Rectum (tissue), 1 donor: ENCODE measurements around a stretch of chr2.

- PRO-cap = no peak
Observed at GRCh38 chr2:11692936-11693504, 23.0 kb upstream of the NTSR2 start.

DNA sequence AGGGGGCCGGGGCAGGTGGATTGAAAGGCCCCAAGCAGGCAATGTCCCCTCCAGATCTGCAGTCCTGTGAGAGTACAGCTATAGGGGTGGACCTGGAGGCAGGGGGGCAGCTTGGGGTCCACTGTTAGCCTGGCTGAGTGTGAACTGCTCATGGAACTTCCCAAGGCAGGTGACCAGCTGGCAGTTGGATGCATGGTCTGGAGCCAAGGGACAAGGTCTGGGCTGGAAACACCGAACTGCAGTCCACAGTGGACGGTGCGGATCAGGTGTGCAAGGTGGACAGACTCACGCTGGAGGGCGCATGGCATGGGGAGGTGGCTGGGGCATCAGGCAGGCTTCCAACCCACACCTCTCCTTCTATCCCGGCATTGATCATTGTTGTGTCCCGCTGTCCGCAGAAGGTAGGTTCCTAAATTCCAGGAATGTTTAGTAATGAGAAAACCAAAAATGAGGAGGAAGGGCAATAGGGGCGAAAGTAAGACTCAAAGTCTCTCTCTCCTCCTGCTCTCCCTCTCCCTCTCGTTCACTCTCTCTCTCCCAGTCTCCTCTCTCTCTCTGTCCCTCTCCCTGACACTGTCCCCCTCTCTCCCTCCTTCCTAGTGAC lies 30.4 kb upstream of the LPIN1 start:
- PRO-cap = no peak

DNA sequence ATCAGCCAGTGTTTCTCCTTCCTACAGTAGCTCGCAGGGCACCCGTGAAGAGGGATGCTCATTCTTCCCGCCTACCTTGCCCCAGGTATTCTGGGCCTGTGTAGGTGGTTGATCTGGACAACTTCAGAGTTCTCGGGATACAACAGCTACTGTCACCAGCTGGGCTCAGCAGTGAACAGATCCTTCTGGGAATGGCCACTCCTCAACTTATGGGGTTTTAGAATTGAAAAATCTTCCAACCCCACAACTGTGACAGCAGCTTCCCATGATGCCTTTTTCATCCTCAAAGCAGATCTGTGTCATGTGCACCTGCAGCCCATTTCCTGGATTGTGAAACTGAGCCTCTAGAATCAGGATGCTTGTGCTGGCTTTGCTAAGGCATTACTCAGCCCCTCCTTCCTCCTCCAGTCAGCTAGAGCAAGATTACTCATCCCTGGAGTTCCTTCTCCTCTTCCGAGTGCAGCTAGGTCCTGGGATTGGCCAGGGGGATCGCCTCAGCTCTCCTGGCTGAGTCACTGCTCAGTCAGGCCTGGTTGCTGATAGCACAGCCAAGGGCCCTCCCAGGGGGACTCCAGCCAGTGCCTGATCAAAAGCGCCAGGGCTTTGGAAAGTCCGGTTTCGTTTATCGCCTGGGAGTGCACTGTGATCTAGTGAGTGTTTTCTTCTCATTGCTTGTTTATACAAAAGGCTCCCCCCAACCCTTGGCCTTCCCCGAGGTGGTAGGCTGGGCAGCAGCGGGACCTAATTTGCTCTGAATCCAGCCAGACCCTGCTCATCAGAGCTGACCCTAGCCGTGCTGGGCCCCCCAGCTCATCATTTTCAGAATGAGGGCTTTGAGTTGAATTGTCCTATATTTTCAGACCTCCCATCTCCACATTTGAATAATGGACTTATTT lies 2.4 kb upstream of the LPIN1 start:
- PRO-cap = unidirectional peak, minus-strand start at position 531 of the sequence

DNA sequence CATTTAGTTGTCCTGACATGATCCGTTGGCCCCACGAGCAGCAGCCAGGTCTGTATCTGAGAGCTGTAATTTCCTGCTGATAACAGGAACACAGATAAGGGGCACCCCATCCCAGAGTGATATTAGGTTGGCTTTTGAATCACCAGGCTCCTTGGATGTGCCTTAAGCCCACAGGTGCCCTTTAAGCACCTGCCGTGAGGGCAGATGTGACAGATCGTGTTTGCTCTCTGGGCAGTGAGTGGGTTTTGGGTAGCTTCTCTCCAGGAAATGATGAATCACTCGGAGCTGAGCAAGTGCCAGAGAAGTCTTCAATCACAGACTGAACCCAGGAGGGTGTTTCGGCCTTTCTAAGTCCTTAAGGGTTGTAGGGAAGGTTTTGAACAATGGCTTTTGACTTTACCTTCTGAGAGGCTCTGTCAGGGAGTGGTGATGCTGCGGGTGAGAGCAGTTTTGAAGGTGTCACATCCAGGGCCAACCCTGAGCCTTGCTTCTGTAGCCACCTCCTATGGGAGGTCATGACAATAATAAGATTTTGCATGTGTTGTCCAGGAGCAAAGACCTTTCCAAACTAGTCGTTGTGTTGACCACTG lies 7.8 kb downstream of the LPIN1 start:
- PRO-cap = bidirectional peak, plus-strand start at position 278 of the sequence, minus-strand start at position 222 of the sequence

GRCh38 chr2:12700609-12701073 lies 16.1 kb upstream of the TRIB2 start:
- PRO-cap = unidirectional peak, minus-strand start at chr2:12700902

DNA sequence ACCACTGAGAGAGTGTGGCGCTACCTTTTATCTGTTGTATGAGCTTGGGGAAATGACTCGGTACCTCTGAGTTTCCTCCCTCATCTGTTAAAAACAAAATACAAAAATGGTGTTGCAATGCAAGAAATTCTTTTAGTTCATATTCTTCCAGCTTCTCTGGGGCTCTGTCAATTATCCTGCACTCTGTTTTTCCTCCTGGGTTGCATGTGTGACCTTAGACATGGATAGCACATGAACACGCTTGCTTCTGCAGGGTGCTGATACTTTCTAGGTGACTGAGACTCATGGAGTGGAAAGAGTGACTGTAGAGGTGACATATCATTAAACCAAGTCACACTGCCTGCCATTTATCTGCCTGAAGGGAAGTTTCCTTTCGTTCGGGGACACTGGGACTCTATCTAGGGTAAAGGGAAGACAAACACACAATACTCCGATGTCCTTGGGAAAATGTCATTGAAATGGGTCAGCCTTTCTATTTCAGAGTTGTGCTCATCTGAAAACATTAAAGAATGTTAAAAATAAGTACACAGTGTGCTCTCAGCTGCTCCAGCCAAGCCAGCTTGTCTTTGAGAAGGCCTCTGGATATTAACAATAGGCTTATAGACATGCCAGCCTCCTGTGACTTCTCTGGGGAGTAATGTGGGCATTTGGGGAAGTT lies 91.4 kb downstream of the TRIB2 start:
- PRO-cap = no peak

DNA sequence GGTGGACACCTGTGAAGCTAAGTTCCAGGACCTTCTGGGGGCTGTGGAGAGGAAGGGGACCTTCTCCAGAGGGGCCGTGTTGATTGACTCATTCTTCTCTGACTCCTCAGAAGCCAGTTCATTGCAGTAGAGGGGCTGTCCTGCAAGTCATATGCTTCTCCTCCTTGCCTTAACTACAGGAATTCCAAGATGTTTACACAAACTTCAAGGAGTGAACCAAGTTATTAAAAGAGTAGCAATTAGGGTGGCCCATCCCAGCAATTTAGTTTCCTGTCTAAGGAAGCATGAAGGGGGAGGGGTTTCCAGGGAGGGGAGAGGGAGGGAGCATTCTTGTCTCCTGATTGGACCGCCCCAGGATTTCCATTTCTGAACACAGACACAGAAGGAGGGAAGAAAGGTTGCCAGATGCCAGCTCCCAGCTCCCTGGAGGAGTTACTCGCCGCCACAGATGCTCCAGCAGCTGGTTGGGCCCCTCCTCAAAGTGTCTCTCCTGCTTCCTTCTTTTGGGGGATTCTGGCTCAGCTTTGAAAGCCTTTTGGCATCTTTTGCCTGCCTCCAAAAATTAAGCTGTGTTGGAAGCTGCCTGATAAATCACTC lies 107.6 kb downstream of the TRIB2 start:
- PRO-cap = no peak

DNA sequence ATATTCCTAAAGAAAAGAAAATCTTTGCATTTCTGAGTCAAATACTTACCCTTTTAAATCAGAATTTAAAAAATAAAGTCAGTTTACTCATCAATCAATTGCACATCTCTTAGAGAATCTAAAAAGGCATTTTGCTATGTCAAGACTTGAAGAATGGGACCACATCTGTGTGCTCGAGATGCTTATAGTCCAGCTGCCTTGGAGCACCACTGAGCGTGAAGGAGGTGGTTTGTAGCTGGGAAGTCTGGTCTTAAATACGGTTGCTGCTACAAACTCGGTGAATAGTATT lies 289.6 kb downstream of the TRIB2 start:
- PRO-cap = no peak

DNA sequence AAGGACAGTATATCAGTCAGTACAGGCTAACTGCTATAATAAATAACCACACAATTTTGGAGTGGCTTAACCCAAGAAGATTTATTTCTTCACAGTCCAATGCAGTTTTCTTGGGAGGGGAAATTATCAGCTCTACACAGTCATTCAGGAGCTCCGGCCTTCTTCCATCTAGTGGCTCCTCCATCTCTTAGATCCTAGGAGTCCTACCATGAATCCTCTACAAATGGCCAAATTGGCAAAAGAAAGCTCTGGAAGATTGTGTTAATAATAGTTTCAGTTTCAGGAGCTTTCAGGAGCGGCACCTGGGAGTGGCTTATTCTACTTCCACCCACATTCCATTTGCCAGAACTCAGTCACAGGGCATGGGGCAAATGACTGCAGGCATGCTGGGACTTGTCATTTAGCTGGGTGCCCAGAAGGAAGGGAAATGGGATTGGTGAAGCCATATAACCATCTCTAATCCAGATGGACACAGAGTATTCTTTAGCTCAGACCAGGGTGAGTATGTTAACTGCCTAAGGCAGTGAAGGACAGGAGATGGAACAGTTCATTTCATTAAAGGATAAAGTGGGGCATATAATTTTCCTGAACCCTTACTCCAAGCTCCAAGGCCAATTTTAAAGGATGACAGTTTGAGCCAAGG lies 3.6 kb upstream of the LRATD1 start:
- PRO-cap = bidirectional peak, plus-strand start at position 415 of the sequence, minus-strand start at position 187 of the sequence

GRCh38 chr2:14631728-14631967 lies 869 bp upstream of the LRATD1 start:
- PRO-cap = unidirectional peak, plus-strand start at chr2:14631898

DNA sequence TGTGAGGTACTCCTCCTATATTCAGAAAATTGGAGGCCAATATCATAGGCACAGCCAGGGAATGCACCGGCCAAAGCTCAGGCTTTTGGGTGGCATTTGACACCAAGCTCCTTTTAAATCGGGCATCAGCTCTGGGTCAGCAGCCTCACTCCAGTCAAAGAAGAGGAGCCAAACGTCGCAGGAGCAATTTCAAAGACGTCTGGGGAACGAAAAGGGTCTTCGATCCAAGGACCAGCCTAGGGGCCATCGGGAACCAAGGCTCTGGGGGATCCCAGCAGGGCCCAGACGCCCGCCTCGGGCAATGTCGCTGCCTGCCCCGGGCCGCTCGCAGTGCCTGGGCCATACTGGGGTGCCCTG lies 571 bp upstream of the LRATD1 start:
- PRO-cap = no peak

GRCh38 chr2:15298775-15299182 lies 262.4 kb downstream of the NBAS start:
- PRO-cap = no peak

DNA sequence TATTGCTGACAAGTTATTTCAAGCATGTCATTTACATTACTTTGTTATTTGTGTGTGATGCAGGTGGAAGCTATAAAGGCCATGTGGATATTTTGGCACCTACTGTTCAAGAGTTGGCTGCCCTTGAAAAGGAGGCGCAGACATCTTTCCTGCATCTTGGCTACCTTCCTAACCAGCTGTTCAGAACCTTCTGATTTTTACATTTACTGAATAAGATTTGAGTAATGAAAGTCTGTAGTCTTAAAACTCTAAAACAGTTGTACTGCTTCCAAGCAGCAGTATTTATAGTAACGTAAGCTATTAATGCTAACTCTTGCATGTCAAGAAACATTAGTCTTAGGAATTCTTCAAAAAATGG lies 39.0 kb downstream of the DDX1 start:
- PRO-cap = no peak

DNA sequence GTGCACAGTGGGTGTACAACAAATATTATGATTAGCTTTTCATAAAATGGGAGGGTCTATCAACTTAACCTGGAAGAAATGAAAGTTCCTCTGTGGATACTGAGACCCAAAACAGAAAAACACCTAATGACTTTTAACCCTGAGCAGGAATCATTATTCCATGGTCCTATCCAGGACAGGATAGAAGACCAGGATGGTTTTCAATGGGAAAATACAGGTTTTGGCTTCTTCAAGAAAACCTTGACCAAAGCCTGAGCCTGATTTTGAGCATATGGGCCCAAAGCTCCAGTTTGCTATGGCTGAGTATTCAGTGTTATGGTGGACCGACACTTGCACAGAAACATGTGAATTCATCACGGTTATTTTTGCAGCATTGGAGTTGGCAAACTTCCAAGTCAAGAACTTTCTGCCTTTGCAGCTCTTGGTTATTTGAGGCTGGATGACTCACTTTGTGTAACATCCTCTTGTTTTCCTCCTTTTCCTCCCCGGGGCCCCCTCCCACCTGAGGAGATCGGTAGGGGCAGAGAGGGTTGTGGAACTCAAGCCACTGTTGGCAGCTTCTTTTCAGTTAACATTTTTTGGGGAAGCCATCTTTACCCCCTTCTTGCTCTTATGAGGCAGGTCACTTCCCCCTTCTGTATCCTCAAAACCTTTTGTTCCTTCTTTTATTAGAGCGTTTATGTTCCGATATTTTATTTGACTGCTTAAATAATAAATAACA lies 48.5 kb downstream of the DDX1 start:
- PRO-cap = no peak

GRCh38 chr2:16102789-16103601 lies 162.6 kb downstream of the MYCN start:
- PRO-cap = no peak

DNA sequence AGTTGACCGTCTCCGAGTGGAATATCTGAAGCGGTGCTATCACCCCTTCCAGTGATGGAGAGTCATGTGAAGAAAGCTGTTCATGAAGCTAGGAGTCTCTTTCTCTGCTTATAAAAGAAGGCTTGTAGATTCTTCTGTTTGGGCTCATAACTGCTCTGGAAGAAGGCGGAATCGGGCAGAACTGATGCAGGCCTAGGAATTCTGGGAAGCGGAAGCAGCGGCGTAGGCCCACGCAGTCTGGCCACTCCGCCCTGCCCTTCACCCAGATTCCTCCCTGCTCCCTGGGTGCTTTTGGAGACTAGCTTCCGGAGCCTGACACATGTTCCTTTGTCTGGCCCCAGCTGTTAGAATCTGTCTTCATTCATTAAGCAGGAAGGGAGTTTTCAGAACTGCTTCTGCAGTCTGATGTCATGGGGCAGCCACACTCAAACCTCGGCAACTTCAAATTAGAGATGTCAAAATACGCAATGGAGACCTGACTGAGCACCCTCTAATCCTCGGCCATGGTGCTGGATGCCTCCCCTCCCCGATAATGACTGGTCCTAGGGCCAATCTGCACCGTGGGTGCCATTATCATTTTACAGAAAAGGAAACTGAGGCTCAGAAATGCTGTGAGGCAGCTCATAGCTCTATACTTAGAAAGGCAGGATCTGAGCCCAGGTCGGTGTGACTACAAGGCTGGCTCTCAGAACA lies 275.6 kb downstream of the MYCN start:
- PRO-cap = no peak

- PRO-cap = bidirectional peak, plus-strand start at chr2:16625541, minus-strand start at chr2:16625311
Observed at GRCh38 chr2:16624996-16625597, 40.5 kb downstream of the CYRIA start.

DNA sequence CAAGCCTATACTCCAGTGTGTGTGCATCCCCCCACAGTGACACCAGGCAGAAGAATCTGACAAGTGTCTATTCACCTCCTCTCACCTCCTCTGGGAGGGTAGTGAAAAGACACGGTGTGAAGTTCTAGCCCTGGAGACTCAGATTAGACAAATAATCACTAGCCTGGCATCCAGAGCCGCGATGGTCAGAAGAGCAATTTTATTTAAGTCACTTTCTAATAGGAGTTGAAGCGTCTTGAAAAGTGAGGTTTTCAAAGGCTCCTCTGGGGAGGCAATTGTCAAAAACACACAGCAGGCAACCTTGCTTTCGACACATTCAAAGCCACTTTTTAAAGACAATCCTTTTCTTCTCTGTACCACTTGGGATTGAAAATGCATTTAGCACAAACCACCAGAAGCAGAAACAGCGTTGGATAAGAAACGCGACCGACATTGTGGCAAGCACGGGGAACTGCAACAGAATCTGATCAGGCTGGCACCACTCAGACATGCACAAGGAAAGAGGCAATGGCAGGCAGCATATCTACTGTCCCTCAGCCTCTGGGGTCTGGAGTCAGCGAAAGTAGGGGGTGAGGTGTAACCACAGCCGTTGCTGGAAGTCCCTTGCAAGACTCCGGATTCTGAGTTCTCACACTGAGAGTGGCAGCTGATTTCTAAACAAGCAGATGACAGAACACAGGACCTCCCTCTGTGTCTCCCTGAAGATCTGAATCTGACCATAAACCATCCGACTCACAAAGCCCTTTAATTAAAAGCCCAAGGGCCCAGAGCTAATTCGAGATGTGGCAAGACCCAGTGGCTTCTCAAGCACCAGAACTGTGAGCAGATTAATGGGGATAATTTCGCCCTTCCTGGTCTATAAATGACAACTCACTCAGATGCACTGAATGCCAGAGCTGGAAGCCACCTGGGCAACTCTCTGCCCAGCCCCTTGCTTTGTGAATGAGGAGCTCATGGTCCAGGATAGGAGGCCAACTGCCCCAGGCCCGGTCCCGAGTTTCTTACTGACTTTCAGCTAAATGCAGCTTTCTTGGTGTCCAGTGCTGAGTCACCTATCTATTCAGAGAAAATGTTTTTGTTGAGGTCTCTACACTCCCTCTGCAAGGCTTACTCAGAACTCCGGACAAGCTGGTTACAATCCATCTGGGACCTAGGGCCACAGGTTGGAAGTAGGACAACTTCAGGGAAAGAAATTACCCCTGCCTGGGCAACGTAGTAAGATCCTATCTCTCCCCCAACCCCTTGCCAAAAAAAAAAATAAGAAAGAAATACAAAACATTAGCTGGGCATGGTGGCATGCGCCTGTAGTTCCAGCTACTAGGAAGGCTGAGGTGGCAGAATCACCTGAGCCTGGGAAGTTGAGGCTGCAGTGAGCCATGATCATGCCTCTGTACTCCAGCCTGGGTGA lies 29.6 kb downstream of the CYRIA start:
- PRO-cap = no peak

GRCh38 chr2:16650965-16651378 lies 14.7 kb downstream of the CYRIA start:
- PRO-cap = no peak

DNA sequence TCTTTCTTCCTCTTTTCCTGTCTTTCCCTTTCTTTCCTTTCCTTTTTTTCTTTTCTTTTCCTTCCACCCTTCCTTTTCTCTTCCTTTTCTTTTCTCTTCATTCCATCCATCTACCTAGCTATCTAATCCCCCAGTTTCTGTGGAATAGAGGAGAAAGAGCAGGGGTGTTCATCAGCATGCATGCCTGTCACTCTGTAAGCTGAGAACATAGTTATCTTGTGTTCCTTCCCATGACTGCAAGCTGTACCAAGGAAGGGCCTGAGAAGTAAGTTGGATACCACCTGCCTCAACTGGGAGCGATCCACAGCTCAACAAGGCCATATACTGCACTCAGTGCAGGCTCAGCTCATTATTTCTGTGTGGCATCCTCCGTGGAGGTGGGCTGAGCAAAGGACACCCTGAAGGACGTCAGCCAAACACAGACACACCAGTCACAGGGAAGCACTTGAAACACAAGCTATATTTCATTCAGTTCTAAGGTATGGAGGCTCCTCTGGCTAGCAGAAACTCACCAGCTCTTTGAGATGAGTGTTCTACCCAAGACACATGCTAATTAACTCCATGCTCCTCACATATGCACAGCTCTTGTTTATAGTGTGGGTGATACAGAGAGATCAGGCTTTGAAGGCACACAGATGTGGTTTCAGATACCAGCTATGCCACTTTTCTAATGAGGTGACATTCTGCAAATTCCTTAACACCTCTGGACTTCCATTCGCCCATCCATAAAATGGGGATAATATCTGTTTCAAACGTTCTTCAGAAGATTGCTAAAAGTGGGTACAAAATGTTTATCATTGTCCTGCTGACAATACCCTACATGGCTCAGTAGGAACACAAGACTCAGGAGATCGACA lies 6.7 kb downstream of the CYRIA start:
- PRO-cap = no peak